SEM (cell line): ENCODE results near the gene MYMK.

DNA sequence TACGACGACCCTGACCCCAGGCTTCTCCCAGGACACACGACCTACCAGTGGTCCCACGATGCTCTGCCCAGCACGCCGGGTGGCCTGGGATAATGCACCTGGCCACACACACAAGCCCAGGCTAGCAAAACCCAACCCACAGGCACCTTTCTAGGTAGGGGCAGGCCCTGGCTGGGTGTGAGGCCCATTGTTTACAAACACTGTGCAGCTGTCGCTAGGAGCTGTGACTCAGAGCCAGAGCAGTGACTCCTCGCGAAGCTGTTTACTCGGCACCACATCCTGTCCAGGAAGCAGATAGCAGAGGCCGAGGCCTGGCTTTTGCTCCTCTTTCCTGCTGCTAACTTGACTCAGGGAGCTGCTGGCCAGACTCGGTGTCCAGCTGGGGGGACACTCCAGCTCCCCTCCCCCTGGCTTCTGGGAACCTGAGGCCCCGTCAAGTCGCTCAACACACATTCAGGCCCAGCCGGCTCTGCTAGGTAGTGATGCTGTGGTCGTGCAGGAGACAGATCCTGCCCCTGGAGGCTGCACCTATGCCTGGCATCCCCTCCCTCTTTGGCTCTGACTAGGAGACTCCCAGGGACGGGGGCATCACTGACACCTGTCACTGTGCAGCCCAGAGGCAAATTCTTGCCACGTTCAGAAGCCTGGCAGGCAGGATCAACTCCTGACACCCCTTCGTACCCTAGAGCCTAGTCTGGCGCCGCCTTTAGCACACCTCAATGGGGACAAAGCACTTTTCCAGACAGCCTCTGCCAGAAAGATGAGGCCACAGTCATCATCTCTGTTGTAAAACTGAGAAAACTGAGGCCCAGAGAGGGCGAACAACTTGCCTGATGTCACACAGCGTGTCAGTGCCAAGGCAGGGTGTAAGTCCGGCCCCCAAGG, 12.9 kb upstream of the RALGDS start:
- PRO-cap = unidirectional peak, plus-strand start at position 272 of the sequence

DNA sequence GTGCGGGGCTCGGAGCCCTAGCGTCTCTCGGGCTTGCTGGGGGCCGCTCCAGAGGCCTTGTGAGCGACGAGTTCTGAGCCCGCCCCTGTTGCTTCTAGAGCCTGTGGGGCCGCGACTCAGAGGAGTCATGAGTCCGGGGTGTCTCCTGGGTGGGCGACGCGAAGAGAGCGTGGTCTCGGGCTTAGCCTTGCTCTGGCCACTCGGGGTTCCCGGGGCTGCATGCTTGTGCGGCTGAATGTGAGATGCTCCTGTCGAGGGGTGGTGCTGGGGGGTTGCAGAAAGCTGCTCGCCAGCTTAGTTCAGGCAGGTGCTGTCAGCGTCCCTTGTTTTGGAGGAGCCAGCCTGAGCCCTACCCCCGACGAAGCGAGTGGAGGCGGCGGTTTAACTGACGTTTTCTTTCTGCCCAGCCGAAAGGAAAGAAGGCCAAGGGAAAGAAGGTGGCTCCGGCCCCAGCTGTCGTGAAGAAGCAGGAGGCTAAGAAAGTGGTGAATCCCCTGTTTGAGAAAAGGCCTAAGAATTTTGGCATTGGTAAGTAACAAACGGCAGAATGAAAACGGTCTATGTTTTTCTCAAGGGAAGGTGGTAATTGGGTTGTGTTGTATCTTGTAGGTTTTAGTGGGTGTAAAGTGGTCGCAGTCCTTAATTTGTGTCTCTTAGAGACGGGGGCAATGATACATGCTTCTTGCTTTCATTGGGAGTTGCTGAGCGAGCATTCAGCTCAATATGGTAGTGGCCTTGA, 666 bp downstream of the RPL7A start:
- PRO-cap = bidirectional peak, plus-strand start at position 250 of the sequence, minus-strand start outside the sequence

DNA sequence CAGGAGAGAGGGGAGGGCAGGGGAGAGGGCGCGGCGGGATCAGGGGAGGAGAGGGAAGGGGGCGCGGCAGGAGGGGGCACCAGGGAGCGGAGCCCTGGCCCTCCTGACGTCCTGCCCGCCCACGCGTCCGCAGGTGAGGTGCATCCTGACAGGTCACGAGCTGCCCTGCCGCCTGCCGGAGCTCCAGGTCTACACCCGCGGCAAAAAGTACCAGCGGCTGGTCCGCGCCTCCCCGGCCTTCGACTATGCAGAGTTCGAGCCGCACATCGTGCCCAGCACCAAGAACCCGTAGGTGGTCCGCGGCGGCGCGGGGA, 388 bp downstream of the SURF2 start:
- PRO-cap = no peak

DNA sequence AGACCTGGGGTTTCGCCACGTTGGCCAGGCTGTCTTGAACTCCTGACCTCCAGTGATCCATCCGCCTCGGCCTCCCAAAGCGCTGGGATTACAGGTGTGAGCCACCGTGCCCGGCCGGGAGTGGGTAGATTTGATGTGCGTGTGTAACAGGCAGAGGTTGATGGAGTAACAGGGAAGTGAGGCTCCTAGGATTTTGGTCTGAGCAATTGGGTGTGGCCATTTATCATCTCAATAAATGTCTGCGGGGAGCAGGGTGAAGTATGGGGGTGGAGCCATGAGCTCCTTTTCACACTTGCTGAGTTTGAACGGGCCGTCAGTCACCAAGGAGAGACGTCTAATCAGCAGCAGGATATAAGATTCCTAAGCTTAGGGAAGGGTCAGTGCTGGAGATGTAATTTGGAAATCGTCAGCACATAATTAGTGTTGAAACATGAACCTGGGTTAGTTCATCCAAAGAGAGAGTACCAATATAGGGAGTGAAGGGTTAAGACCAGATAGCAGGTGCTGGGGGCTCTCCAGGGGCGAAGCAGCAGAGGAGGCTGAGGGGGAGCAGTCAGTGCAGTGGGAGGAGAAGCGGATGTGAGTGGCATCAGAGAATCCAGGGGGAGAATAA, 1.3 kb upstream of the REXO4 start:
- PRO-cap = no peak

DNA sequence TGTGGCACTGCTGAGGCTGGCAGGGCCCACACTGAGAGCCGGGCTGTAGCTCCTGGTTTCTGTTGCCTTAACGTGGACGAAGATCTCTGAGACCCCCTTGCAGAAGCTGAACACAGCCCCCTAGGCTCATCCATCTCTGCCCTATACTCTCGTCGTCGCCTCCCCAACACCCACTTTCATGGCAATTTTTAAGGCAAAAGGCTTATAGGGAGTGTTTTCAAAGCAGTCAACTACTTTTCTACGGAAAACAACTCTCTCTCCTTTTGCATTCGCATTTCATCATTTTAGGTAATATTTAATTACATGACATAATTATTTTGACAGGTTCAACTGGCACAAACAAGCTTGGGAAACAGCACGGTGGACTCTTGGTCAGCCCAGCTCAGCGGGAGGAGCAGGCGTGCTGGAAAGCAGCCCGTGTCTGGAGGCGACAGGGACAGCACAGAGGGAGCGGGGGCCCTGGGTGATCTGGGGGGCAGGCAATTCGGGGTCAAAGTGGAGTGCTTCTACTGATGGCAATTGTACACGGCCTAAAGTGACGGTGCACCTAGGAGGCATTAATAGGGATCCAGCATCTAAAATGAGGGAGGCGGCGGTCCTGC, 3.7 kb downstream of the MYMK start:
- PRO-cap = no peak

GRCh38 chr9:133524703-133525092, at the start of gene MYMK:
MYMK (minus strand) TSS chr9:133524959.
- PRO-cap = no peak

GRCh38 chr9:133702293-133703449, 35.5 kb downstream of the SARDH start:
- PRO-cap = bidirectional peak, plus-strand start at chr9:133702710, minus-strand start at chr9:133702590

GRCh38 chr9:133792265-133792889, 54.2 kb upstream of the SARDH start:
- PRO-cap = no peak

DNA sequence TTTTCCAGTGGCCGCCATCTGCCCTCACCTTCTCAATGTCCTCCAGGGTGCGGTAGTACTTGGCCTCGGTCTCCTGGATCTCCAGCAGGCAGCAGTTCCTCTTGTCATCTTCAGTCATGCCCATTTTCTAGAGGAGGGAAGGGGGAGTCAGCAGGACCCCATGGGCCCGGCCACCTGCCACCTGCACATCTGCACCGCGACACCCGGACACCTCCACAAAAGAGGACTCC, 70.8 kb upstream of the SARDH start:
- PRO-cap = no peak

DNA sequence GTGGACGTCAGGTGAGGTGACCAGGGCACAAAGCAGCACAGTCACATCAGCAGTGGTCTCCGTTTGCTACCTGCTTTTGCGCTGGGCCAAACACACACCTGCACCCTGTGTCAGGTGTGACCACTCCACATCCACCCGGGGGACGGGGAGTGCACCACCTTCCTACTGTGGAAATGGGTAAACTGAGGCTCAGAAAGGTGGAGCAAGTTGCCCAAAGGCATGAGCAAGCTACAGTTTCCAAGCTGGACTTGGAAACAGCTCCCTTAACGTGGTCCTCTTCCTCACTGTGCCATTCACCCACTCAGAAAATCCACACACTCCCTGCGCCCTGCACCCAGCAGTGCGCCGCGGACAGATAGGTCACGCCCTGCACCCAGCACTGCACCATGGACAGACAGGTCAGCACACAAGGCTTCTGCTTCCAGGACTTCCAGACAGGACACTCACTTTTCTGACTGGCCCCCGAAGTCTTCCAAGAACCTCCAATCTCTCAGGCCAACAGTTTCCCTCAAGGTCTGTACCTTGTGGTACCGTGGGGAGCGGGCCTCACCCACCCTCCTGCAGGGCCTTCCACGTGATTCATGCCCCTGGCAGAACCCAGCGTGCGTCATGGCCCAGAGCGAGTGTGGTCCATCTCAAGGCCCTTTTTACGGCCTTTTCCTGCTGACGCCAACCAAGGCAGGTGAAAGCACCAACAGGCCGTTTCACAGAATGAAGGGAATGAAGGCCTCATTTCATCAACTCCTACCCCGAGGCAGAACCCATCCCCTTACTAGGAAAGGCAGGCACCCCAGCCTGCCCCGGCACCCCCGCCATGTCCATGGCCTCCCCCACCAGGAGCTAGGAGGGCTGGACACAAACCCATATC, 17.5 kb downstream of the VAV2 start:
- PRO-cap = no peak

- PRO-cap = no peak
Measured at GRCh38 chr9:134010743-134011280, 14.5 kb upstream of the BRD3OS start.

DNA sequence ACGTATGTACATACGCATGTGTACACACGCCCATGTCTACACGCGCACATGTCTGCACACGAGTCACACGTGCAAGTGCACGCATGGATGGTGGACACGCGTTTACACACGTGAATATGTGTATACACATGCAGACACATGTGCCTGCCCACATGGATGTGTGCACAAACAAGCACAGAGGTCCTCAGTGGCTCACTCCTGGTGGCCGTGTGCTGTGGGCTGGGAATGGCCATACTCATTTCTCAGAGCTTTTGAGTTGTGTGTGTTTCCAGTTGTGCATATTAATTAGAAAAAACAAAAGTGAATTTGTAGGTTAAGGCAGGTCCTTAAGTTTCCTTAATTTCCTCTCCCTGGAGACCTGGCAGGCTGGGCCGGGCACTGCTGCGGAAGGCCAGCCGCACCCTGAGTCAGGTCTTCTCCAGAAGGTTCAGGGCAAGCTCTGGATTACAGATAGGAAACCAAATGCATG, 29.6 kb downstream of the WDR5 start:
- PRO-cap = no peak

DNA sequence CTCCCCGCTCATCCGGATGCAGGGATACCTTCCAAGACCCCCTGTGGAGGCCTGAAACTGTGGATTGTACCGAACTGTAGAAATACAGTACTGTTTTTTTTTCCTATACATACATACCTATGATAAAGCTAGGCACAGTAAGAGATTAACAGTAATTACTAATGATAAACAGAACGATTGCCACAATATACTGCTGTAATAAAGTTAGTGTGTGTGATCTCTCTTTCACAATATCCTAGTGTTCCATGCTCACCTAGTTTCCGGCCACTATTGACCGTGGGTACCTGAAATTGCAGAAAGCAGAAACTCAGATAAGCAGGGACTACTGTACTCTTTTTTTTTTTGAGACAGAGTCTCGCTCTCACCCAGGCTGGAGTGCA, 33.2 kb downstream of the WDR5 start:
- PRO-cap = no peak

GRCh38 chr9:134171588-134172455, 35.9 kb downstream of the WDR5 start:
- PRO-cap = no peak

DNA sequence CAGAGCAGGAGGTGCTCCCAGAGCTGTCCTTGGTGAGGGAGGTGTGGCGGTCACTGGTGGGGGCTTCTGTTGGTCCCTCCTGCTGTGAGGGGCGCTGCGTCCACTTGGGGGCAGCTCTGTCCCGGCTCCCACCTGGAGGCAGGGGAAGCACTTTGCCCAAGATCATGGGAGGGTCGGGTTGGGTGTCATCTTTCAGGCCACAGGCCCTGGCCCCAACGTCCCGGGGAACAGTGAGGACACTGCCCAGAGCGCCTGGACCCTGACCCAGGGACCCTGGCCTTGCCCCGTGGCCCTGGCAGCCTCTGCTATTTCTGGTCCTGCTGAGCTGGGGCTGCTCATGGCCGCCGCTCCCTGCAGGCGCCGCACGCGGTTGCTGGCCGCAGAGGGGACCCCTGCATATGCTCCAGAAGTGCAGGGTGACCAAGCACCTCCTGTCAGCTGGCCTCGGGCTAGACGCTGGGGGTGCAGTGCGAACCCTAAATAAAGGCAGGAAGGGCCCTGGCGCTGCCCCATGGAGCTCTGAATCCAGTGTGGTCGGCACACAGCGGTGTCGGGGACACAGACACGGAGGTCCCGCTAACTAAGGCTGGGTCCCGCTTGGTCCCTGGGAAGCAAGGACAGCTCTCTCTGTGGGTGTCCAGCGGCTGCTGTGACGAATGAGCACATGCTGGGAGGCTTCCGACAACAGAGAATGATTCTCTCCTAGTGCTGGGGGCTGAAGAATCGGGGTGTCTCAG, 40.2 kb downstream of the WDR5 start:
- PRO-cap = no peak

DNA sequence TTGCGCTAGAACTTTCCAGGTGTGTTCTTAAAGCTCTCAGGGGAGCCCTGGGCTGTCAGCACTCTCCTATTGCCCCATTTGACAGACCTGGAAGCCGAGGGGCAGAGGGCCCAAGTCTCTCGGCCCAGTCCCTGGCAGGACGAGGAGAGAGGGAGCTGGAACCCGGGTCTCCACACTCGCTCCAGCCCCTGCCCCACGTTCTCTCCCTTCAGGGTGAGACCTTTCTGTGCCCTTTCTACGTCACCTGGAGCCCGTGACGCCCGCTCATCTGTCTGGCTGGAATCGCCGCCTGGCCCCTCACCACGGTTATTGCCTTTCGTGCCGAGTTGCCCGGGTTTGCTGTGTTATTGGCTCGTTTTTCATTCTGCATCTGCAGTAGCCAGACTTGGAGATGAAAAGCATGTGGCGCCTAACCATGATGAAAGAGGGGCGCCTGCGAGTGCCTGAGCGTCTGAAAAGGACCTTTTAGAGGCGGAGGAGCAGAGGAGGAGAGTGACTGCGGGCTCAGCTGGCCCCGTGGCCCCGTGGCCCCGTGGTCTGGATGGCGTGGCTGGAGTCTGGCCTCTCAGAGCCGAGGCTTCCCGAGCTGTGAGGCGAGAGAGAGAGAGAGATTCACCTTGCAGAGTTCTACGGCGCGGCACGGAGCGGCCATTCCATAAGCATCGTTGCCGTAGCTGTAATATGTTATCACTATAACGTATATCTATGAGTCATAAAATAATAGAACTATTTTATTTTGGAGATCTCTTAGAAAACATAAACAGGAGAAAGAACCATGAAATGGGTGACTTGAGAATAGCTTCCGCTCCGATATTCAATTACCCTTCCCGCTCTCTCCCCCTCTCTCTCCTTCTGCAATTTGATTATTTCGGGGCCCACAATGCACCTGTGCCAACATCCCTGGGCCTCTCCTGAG, 83.7 kb downstream of the WDR5 start:
- PRO-cap = no peak

GRCh38 chr9:134286583-134287057, 39.6 kb upstream of the RXRA start:
- PRO-cap = no peak

DNA sequence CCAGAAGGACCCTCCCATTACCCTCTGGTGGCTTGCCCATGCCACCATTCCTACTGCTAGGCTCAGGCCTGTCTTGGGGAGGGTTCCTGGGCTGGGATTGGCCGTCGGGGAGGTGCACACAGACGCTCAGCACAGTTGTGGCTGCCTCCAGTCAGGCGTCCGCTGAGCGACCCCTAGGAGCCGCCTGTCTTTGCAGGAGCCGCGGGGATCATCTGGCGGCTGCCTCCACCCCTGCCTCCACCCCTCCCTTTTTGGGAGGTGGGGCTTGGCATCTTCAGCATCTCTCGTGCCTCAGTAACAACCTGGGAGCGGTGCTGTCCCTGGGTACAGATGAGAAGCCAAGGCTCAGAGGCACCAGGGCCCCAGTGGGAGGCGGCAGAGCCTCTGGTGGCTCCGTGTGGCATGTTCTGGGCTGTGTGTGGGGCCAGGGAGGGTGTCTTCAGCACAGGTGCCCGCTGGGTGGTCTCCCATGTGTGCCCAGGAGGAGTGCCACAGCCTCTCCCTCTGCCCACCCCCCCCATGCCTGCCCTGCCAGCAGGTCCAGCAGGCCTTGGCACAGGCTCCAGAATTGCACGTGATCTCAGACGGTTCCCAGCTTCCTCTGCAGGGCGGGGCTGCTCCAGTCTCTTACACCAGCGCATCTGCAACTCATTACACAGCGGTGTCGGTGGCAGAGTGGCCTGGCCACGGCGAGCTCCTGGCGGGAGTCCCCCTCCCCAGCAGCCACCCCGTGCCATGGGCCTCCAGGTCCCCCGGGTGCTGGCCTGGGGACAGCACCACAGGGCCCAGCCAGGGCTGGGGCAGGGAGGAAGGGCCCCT, 39.8 kb downstream of the RXRA start:
- PRO-cap = no peak

GRCh38 chr9:134377629-134378539, 51.6 kb downstream of the RXRA start:
- PRO-cap = no peak

- PRO-cap = no peak
Measured at GRCh38 chr9:134409913-134410810, 83.9 kb downstream of the RXRA start.